A673 (cell line): ENCODE results near the genes FBXO10, IGFBPL1 and ANKRD20A1.

DNA sequence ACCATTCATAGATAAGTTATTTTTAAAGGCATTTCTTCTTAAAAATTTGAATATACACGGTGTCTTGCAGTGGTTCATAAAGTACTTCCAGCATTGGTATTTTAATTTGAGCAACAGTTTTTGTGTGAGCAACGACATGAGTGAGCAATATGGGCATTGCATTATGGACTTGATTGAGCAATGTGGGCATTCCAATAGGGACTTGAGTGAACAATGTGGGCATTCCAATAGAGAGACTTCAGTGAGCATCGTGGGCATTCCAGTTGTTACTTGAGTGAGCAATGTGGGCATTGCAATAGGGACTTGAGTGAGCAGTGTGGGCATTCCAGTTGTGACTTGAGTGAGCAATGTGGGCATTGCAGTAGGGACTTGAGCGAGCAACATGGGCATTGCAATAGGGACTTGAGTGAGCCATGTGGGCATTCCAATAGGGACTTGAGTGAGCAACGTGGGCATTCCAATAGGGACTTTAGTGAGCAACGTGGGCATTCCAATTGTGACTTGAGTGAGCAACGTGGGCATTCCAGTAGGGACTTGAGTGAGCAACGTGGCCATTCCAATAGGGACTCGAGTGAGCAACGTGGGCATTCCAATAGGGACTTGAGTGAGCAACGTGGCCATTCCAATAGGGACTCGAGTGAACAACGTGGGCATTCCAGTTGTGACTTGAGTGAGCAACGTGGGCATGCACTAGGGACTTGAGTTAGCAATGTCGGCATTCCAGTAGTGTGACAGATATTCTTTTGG lies 52.3 kb downstream of the ZCCHC7 start:
- PRO-cap: no peak

- PRO-cap: no peak
Observed at GRCh38 chr9:37187048-37187675, 66.8 kb downstream of the ZCCHC7 start.

DNA sequence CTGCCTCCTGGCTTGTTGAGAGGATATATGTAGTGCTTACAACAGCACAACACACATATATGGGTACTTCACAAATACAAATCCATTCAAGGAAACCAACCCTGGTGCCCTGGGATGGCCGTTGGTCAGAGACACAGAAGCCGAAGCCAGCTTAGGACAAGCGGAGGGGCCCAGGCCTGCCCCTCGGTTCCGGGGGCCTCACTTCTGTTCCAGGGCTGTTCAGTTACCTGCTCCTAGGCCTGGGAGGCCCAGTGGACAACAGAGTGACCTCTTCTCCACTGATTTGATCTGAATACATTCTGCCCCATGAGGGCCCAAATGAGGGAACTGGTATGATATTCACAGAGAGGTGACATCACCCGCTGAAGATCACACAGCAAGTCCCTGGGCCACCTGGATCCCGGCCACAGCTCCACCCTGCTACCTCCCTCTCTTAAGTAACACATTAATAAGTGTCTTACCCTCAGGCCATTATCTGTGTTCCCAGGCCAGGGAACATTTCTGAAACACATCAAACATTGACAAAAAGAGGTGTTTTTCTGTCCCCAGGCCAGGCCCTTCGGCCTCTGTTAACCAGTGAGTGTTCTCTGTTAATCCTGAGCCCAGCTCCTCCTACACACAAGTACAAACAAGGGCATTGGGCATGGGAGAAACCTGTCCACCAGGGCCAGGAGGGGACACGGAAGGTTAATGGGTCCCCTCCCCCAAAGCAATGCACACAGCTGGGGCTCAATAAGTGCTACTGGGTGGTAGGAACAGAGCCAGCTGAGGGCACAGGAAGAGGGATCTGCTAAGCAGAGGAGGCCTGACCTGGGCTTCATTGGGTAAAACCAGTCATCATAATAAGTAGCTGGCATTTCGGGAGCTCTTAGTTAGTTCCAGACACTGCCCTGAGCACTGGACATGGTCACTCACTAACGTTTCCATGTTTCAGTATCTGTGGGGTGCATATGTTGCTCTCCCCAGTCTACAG lies 4.4 kb upstream of the GRHPR start:
- PRO-cap: no peak

- PRO-cap: bidirectional peak, plus-strand start at chr9:37576461, minus-strand start at chr9:37576238
Observed at GRCh38 chr9:37575986-37576836, at the start of gene FBXO10. TSS of gene FBXO10 (minus strand) at chr9:37576380.

DNA sequence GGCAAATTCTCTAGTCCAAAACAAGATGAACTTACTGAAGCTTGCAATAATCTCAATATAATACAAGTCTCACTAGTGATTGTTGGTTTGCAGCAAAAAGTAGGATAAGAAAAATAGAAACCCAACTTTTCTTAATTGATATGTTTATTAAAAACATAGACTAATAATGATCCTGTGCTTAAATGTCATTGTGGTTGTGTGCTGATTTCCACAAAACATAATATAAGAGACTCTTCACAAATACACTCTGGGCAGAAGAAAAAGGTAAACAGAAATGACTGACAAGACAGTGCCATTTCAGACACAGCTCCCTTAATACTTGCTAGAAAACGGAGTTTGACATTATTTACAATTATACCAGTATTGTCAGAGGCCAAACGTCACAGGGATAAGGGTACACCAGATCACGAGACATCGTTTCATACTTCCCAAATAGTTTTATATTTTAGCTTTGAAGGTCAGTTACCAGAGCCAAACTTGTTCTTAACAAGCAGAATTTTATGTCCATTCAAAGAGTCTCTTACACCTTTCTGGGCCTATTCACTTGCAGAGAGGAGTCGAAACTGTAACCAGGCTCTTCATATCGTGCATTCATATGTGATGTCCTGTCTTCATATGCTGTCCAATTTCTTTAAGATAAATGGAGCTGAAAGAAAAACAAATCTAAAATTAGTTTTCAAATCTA lies 4.0 kb downstream of the TOMM5 start:
- PRO-cap: no peak

DNA sequence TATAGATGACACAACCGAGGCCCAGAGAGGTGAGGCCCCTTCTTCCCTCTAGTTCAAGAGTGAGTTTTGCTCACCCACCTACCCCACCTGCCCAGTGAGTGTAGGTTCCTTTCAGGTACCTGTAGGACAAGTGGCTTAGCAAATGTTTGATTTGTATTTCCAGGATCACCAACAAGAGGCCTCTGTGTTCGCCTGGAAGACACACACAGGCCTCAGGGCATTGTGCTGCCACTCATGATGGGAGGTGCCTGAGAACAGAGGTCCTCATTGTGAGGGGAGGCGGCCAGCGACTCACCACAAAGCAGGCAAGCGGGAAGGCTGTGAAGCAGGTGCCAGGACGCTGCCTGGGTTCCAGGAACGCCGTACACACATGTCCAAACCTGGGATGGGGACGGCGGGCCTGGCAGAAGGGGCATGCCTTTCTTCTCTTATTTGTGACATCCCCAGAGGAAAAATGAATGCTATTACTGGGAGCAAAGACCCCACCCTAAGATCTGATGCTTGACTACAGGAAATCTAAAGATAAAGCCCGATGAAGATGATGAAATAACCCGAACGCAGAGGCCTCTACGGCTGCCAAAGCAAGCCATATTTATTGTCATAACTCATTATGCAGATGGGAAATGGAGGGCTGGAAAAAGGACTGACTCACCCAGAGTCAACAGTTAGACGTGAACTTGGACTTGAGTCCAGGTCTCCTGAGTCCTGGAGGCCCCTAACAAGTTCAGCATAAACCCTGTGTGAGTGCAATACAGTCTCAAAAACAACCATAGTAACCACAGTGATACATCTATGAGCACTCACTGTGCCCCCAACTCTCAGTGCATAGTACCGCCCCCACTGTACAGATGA lies 60.3 kb upstream of the SLC25A51 start:
- PRO-cap: unidirectional peak, plus-strand start at position 289 of the sequence; bidirectional peak, plus-strand start at position 664 of the sequence, minus-strand start at position 496 of the sequence

- PRO-cap: no peak
Observed at GRCh38 chr9:38039338-38039882, 29.6 kb downstream of the SHB start.

- PRO-cap: unidirectional peak, minus-strand start at chr9:38424454
Observed at GRCh38 chr9:38423660-38424642, at the start of gene IGFBPL1. TSS of gene IGFBPL1 (minus strand) at chr9:38424454.

DNA sequence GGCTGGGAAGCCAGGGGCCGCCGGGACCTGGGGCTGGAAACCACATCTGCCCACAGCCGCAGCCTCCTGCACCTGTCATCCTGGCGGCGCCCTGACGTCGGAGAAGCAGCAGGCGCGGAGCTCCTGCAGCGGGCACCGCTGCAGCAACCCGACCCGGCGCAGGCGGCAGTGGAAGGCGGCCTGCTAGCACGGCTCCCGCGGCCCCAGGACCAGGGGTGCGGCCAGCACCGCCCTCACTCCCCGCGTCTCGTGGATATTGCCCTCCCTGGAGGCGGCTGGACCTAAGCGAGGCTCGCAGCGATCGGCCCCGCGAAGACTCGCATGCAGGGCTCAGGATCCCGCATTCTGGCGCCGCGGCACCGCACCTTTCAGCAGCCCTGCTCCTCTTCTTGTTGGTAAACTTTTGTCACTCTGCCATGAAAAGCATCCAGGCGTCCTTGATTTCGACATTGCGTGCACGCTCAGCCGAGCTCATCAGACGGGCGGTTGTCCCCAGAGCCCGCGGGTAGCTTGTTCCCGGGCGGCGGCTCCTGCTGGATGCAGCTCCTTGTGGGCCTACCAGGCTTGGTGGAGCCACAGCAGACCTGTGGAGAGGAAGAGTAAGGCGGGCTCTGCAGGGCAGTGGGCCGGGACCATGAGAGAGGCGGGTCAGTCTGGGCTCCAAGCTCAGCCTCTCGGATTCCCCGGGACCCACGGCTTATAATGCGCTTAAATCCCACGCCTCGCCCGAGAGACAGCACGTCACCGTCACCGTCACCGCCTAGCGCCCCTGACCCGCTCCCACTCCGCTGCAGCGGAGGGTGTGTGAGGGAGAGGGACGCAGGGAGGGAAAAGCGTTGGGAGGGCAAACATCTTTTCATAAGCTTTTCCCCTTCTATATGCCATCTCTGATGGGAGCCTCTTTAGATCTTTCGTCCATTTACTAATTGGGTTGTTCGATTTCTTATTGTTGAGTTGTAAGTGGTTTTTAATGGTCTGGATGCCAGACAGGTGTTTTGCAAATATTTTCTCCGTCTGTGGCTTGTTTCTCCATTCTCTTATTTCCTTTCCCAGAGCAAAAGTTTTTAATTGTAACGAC lies 1.8 kb upstream of the ANKRD18A start:
- PRO-cap: no peak

- PRO-cap: no peak
Observed at GRCh38 chr9:40497552-40497818, 631.0 kb downstream of the FOXD4L6 start.

GRCh38 chr9:40584033-40584889 lies 544.2 kb downstream of the FOXD4L6 start:
- PRO-cap: no peak

DNA sequence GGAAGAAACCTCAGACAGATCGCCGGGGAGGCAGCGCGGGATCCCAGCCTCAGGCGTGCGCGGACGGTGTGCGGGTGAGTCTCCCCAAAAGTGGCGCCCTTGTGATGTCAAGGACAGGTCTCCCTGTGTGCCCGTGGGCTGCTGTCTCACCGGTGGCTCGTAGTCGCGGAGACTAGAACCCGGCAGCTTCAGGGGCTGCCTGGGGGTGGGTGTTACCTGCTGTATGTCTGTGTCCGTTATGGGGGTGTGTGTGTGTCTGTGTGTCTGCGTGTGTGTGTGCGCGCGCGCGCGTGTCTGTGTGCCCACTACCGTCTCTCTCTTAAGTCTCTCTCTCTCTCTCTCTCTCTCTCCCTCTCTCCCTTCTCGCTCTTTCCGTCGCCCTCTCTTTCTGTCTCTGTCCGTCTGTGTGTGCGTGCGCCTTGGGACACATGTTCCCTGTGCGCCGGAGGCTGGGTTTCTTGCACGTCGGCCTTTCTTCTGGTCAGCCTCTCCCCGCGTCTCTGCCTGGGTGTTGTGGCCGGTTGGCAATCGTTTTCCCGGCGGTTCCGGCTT lies 170.0 kb upstream of the ZNG1F start:
- PRO-cap: no peak

DNA sequence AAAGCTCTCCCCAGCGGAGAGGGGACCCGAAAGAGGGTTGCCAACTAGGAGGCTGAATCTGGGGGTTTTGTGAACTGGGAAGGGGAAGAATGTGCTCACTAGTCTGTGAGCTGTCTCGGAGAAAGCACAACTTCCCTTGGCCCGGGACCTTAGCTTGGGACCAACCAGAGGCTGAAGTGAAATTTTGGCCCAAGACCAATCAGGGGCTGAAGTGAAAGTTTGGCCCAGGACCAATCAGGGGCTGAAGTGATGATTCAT lies 388.3 kb downstream of the CNTNAP3B start:
- PRO-cap: no peak

DNA sequence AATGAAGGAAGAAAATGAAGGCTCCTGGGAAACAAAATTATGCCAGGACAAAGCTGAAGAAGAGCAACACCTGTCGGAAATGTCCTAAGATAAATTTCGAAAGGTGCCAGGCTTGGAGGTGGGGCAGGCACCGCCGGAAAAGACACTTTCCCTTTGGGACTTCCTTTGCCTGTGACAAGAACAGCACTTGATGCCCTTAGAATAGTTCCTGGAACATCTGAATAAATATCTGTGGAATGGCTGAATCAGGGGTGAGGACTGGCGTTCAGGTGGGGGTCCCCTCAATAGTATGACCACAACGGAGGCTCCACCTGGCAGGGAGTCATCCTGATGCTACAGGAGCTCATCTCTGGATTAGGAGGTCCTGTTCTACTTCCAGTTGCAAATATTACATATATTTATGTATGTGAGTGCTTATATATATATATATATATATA lies 608.6 kb downstream of the SPATA31A6 start:
- PRO-cap: no peak

DNA sequence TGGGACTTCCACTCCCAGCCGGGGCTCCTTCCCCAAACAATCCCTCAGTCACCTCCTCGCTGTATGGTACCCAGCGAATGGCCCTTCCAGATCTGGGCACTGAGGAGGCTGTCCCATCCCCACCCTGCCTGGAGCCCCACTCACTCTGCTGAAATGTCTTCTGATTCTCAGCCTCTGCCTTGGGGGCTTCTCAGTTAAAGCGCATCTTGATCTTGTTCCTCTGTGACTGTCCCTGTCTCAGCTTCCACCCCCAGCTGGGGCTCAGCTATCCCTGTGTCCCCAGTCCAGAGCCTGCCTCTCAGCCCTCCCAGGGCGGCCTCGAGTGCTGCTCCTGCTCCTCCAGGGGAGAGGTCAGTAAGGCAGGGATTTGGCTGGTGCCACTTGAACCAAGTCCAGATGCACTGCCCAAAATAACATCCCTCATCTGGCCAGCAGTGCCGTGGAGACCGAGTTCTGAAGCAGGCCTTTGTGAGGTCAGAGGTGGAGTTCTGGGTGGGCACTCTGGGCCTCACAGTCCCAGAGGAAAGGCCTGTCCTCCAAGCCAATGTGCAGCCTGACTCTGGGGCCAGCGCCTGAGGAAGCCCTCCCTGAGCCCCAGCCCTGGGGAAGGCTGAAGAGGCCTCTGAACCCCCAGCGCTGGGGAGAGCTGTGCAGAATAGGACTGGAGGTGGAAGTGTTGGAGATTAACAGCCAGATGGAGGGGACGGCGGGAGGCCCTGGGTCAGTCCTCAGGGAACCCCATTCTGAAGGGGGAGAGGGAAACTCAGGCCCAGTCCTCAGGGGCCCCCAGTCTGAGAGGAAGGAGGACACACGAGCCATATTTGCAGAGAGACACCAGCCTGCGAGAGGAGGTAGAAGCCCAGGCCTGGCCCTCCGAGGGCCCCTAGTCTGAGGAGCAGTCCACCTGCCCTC lies 943.7 kb downstream of the SPATA31A6 start:
- PRO-cap: no peak

DNA sequence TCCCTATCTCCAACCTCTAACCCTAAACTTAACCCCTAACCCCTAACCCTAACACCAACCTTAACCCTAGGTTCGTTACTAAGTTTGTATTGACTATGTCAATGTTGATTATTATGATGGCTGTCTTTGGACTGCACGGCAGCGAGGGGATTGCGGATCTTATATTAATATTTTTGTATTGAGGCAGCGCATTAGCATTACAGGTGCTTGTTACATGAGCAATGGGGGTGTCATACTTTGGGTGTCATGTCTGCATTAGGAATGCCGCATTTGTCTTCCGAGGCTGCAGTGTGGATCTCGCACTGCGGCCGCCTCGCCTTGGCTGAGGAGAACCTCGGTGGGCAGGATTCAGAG lies 1504.1 kb downstream of the FOXD4L5 start:
- PRO-cap: unidirectional peak, plus-strand start at position 273 of the sequence

- PRO-cap: no peak
Observed at GRCh38 chr9:64724245-64724752, 560.7 kb downstream of the FOXD4L5 start.

GRCh38 chr9:67858736-67859005 lies at the start of gene ANKRD20A1:
TSS of gene ANKRD20A1 (plus strand) at chr9:67858931.
- PRO-cap: no peak

GRCh38 chr9:68446639-68447330 lies 90.4 kb downstream of the PGM5 start:
- PRO-cap: no peak

- PRO-cap: no peak
Observed at GRCh38 chr9:68508441-68509073, 32.1 kb downstream of the TMEM252 start.